Jejunum (tissue), 1 donor: Measurements from ENCODE around the genes ELMO3 and CENPT.

DNA sequence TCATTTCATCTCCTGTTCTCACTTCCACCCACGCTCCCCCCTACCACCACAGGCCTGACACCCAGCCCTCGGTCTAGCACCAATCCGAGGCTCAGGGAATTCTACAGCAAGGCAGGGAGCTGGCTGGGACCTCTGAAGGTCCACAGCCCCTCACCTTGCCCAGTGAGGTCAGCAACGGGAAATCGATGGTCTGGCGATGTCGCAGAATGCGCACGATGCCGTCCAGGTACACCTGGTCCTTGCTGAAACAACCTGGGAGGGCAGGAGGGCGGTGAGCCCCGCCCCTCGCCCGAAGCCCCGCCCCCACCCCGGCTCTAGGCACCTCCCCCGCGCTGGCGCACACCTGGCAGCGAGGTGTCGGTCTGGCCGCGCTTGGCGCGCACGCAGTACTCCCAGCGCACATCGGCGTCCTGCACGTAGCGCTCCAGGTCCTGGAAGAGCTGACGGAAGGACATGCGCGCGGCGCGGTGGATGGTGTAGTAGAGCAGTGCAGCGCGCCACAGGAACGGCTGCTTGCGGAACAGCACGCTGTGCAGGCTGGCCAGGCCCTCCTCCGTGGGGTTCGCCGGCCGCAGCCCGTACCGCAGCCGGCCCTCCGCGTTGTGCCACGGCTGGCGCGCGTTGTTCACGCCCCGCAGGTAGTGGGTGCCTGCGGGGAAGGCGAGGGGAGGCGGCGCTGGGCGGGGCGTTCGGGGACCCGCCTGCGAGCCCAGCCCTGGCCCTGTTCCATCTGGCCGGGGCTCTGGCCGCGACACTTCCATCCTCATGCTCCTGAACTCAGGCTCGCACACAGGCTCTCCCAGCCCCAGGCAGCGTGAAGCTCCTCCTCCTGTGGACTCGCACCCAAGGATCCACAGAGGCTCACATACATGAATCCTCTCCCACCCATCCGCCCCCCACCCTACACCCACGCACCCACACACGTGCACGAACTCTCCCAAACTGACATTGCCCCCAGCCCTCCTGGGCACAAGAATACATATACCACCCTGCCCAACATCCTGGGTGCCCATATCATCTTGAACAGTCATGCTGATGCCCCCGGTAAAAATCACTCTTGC lies 5.6 kb downstream of the MATCAP1 start:
- PRO-cap = unidirectional peak, plus-strand start at position 402 of the sequence

GRCh38 chr16:67194354-67195123 lies 2.6 kb downstream of the E2F4 start:
- PRO-cap = no peak

- PRO-cap = bidirectional peak, plus-strand start at chr16:67199137, minus-strand start at chr16:67199000
Observed at GRCh38 chr16:67198586-67199238, at the start of gene ELMO3. ELMO3 (plus strand) TSS chr16:67199131.

- PRO-cap = no peak
Observed at GRCh38 chr16:67202347-67203291, 3.7 kb downstream of the ELMO3 start.

DNA sequence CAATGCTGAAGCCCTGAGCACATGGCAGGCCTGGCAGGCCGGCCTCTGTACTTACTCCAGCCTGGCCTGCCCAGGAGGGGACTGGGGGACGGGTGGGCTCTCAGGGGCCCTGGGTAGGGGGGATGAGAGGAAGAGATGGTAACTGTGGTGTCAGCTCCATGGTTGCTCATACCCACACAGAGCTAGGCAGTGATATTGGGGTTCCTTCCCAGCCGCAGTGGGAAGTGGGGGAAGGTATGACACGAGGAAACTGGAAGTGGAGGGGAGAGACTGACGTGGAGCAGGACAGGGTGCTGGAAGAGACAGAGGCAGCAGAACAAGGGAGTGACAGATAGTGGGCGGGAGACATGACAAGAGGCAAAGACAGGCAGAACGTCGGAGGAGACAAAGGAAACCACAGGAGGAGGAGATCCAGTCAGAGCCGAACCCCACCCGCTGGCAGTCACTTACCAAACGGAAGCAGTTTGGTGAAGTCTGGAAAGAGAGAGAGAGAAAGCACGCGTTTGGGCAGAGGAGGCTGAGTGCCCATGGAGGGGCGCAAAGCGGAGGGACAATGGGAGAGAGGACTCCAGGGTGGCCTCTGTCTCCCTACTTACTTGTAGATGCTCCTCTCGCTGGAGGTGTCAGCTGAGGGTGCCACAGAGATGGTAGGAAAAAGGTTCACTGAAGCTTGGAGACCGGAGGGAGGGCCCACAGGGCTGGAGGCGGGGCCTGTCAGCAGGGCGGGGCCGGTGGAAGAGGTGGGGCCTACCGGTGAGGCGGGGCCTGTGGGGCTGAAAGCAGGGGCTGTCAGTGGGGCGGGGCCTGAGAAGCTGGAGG lies 9.2 kb downstream of the TMEM208 start:
- PRO-cap = no peak

DNA sequence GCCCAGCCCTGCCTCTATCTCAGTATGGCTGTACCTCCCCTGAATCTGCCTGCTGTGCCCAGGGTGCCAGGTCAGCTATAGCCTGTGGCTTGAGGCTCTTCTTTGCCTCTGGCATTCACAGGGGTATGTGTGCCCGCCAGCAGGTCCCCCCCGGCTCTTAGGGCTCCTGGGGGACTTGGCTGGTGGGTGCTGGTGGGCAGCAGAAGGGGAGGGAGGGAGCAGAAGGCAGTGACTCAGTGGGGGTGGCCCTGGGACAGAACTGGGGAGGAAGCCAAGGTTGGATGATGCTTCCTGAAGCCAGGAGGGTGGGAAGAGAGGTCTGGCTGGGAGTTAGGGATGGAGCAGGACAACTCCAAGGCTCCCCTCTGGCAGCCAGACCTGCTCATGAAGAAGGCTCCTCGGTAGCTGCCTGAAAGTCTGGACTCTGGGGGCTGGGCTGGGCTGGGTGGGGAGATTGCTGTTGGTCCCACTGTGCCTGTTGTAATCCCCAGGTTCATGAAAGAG lies 1.4 kb upstream of the PLEKHG4 start:
- PRO-cap = no peak

DNA sequence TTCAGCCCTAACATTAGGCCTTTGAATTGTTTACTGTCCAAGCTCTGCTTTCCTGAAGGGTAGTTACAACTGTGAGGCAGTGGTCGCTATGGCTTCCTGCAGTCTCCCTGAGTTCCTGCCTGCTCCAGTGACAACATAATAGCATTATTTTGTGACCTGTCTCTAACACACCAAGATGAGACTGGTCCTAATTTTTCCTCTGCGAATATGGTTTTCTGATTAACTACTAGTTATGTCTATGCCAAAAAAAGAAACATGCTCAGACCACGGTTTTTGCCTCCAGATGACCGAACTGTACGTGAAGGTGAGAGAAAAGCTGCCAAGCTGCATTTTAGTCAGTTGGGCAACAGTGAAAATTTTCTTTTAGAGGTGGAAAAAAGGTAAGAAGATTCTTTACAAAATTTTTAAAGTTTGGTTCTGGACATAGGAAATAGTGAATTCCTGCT lies 20.6 kb downstream of the LRRC36 start:
- PRO-cap = no peak

- PRO-cap = no peak
Observed at GRCh38 chr16:67390263-67391070, 2.8 kb downstream of the TPPP3 start.

- PRO-cap = bidirectional peak, plus-strand start at chr16:67441456, minus-strand start at chr16:67441441; bidirectional peak, plus-strand start at chr16:67441625, minus-strand start at chr16:67441512
Observed at GRCh38 chr16:67440885-67441755, 10.2 kb downstream of the HSD11B2 start.

DNA sequence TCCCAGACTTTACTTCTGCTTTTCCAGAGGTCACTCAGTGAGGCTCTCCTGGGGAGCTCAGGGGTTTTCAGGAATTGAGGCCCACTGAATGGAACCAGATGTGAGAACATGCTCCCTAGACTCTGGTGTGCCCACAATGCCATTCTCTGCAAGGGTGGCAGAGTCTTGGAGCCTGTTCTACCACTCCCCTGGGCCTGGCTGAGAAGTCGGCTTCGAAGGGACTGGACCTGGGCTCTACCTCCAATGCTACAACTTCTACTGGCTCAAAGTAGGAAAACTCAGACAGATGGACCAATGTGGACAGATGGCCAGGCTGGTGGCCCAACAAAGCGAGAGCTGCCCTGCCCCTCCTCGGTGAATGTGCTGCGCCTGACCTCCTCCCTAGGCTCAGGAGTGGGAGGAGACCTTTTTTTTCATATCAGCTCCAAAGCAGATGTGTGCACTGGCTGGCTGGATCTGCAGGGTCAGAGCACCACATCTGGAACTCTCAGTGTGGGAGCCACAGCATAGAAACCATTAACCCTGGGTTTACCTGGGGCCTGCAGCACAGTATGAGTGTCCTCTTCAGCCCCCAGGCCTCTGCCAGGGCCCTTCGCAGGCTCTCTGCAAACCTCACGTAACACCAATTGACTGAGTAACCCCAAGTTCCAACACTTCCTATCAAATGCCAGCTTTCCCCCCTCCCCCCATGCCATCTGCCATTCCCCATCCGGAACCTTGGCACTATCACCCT lies 20.8 kb downstream of the ATP6V0D1 start:
- PRO-cap = bidirectional peak, plus-strand start at position 442 of the sequence, minus-strand start at position 360 of the sequence

GRCh38 chr16:67529335-67529446 lies 562 bp downstream of the RIPOR1 start:
- PRO-cap = no peak

DNA sequence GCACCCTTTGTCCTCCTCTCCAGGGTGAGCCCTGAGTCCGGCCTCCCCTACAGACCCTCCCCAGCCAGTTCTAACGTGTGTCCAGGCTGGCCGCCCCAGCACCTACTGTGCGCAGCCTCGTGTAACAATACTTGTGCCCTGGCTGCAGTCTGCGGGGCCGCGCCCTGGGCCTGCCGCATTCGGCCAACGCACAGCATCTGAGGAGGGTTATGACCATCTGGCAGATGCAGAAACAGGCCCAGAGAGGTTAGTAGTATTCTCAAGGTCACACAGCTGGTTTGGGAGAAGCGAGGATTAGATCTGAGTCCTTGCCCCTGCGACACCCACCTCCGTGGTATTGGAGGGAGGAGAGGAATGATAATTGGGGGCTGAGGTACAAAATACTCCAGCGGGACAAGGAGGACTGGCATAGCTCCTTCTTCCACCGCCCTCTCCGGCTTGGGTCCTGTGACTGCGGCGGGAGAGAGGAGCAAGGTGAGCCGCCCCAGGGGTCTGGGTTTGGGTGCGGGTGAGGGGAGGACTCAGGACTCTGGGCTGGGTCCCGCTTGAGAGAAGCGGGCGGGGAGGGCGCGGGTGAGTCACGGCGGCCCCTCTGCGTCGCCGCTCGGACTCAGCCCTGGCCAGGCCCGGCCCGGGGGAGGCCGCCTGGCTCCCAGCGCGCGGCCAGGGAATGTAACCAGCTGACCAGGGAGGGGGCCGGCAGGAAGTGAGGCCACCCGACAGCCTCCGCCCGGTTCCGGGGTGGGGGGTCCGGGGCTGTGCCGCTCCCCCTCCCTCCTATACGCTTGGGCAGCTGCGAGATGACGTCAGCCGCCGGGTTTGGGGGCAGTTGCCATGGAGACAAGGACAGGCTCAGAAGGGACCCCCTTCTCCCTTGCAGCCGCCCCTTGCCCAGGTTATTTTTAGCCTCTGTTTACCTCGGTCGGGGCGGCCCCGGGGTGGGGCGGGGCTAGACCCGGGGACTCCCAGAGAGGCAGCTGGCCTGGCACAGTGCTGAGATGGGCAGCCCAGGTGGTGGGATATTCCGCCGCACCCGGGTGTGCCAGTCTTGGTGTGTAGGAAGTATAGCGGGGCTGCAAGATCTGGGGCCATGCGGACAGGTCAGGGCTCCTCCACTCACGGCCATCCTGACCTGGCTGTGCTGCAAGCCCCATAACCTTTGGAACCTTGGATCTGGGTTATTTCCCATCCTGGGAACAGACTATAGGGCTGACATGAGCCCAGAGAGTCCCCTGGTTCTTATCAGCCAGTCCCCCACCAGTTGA lies 1.4 kb downstream of the RIPOR1 start:
- PRO-cap = bidirectional peak, plus-strand start at position 968 of the sequence, minus-strand start at position 672 of the sequence

DNA sequence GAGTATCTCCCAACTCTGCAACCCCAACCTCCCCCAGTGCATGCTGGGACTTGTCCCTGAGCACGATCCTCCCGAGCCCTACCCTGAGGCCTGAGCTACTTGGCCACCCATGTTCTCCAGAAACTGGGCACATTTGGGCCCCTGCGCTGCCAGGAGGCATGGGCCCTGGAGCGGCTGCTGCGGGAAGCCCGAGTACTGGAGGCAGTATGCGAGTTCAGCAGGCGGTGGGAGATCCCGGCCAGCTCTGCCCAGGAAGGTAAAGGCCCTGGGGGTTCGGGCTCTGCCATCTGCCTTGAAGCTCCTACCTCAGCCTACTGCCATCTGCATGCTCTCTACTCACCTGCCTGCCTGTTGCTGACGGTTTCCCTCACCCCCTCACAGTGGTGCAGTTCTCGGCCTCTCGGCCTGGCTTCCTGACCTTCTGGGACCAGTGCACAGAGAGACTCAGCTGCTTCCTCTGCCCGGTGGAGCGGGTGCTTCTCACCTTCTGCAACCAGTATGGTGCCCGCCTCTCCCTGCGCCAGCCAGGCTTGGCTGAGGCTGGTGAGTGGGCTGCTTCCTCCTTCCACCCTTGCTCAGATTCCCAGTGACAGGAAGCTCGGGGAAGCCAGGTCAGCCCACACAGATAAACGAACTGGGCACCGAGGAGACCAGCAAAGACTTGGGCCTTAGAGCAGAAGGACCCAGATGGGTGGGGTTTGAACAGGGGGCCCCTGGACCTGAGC lies 16.1 kb downstream of the RIPOR1 start:
- PRO-cap = no peak

DNA sequence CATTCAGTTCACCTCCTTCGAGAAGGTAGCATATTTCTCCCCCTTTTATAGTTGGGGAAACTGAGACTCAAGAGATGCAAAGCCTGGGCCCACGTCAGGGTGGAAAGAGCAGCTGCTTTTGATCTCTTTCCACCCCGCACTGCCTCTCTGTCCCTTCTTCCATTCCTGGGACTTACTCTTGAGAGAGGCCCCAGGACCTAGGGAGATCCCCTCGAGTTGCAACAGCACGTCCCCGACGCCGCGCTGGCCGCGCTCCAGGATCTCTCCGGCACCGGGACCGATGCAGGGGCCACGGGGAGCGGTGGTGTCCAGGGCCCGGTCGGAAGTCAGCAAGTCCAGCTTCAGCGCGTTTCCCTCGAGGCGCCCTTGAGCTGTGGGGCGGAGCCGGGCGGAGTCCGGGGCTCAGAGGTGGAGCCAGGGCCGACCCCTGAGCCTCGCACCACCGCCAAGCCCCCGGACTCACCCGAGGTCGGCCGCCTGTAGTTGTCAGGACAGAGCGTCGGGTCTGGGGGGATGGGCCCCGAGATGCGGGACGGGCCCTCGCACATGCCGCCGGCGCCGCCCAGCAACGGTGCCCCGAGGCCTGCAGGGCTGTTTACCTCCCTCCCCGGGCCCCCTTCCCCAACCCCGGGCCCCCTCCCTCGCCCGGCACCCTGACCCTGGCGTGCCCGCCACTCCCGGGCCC lies 513 bp downstream of the ENKD1 start:
- PRO-cap = unidirectional peak, minus-strand start at position 328 of the sequence

- PRO-cap = no peak
Observed at GRCh38 chr16:67672221-67673007, 5.8 kb downstream of the C16orf86 start.

DNA sequence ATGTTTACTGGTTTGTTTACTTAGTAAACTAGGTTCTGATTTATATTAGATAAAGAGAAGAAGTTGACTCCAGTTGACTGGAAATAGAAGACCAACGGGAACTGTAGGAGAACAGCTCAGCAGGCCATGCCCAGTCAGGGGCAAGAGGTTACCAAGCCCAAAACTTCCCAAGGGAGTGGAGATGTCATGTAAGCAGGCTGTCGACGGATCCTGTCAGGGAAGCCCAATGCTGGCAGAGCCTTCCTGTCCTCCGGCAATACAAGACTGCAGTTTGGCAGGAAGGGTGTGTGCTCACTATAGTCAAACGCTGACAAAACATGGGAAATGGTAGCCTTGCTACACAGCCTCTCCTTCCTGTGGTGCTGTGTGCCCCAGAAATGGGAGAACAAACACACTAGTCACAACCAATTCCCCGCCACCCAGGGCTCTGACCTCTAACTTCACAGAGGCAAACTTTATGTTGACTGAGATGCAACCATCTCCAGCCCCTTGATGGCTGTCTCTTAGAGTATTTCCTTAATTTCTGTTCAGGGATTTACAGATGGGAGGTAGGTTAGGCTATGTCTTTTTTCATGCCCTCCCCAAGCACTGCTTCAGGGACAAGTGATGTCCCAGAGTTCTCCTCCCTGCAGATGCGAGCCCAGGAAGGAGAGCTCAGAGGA lies 18.2 kb downstream of the C16orf86 start:
- PRO-cap = no peak

DNA sequence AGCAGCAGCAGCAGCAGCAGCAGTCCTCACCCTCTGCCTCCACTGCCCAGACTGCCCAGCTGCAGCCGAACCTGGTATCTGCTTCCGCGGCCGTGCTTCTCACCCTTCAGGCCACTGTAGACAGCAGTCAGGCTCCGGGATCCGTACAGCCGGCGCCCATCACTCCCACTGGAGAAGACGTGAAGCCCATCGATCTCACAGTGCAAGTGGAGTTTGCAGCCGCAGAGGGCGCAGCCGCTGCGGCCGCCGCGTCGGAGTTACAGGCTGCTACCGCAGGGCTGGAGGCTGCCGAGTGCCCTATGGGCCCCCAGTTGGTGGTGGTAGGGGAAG lies 773 bp downstream of the THAP11 start:
- PRO-cap = bidirectional peak, plus-strand start at position 224 of the sequence, minus-strand start at position 170 of the sequence

- PRO-cap = no peak
Observed at GRCh38 chr16:67843719-67844054, 1.6 kb downstream of the THAP11 start.

- PRO-cap = bidirectional peak, plus-strand start at chr16:67847849, minus-strand start at chr16:67847749
Observed at GRCh38 chr16:67847071-67848188, at the start of gene CENPT. CENPT (minus strand) TSS chr16:67847693.

GRCh38 chr16:67908480-67909000 lies 15.5 kb downstream of the PSKH1 start:
- PRO-cap = no peak